GM23248 (cell line): ENCODE measurements around a stretch of chr6.

DNA sequence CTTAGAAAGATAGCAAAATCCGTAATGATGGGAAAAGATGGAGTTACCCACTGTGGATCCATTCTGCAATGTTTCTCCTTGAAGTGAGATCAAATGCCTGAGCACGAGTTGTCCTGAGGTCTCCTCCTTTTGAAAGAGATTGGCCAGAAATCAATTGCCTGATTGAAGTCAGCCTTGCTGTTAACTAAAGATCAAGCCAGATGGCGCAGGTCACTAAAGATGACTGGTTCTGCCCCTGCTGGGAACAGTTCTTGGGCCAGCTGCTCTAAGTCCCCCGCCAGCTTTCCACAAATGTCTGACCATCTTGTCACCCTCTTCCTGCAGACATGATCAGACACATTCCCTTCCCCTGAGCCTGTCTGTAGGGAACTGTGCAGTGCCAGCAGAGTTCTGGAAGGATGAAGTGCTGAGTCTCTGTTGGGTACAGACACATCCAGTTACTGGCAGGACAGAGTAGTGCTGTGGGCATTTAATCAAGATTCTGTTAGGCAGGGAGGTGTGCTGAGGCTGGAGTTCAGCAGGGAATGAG is 100.6 kb upstream of the IYD start:
- RAMPAGE, long total RNA: no peak

GRCh38 chr6:150369395-150369870 is 621 bp downstream of the IYD start:
- RAMPAGE, long total RNA: no peak

DNA sequence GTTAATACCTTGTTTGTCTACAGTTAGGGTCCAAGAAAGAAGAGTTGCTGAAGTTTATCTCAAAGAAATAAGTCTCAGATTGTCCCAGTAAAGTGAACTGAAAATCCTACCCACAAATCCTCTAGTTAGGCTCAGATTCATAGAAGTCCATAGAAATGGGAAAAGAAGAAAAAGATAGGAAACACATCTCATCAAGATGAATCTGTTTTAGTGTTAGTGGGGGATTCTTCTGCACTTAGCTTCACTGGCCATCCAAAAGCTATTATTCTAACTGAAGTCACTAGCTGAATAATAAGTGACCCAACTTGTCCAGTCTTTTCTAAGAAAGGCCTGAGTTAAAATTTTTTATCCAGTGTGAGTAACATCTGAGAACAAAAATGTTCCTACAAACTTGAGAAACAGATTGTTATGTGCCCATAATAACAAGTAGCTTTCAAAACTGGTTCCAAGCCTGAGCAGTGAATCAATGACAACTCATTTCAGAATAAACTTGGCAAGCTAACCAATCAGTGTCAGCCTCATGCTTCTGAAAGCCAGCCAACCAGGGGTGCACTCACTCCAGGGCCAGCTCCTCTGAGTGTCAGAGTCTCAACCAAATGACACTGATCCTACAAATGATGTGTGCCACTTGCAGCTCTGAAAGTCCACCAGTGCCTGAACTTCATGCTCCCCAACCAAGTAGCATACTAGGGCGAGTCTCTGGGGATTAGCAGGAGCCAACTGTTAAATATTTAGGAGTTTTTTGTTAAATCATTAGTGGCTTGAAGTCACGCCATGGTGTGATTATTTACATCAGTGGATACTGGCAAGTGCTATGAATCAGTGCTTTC is 4.3 kb downstream of the IYD start:
- RAMPAGE, long total RNA: no peak

DNA sequence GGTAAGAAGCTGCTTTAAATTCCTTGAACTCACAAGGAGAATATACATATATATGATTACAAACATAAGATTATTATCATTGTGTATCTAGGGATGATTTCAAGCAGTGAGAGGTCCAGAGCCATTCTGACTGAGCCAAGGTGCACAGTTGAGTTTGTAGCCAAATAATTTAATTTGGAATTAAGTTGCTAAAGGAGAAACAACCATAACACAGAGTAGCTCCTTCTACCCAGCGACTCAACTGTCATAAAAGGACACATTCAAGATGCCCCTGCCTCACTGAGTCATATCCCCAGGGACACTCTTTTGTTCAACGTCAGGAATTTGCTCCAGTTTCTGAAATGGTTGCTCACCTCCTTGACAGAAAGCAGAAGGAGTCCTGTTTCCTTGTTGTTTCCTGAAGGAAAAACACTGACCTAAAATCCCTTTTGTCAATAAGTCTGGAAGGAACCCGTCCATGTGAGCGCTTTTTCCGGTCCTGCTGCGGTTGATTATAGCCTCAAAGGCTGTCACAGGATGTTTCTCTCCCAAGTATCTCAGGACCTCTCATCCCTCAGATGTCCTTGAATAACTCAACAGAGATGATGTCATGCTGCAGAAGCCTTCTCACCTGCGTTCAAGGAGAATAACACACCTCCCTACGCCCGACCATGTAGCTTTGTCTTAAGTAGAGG is 113.7 kb upstream of the PLEKHG1 start:
- RAMPAGE, long total RNA: no peak

- RAMPAGE, long total RNA: no peak
Measured at GRCh38 chr6:150636023-150636477, 36.4 kb downstream of the PLEKHG1 start.

GRCh38 chr6:150733596-150734309 is 131.7 kb upstream of the MTHFD1L start:
- RAMPAGE, long total RNA: no peak

GRCh38 chr6:150775647-150776367 is 89.7 kb upstream of the MTHFD1L start:
- RAMPAGE, long total RNA: no peak

DNA sequence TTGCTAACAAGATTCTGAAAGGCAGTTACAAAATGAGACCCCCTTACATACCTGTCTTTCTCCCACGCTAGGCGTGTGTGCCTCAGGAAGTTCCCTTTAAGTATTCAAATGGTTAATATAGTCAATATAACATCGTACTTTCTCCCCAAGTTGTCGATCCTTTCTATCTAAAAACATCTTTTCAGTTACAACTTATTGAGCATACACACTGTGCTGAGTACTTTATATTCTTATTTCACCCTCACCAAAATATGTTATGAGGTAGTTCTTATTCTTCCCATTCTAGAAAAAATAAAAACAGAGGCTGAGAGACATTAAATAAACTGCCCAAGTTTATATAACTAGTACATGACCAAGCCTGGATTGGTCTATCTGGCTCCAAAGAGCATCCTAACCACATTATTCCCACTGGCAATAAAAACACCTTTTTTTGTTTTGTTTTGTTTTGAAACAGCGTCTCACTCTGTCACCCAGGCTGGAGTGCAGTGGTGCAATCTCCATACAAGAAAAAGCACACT is 51.2 kb upstream of the MTHFD1L start:
- RAMPAGE, long total RNA: no peak

DNA sequence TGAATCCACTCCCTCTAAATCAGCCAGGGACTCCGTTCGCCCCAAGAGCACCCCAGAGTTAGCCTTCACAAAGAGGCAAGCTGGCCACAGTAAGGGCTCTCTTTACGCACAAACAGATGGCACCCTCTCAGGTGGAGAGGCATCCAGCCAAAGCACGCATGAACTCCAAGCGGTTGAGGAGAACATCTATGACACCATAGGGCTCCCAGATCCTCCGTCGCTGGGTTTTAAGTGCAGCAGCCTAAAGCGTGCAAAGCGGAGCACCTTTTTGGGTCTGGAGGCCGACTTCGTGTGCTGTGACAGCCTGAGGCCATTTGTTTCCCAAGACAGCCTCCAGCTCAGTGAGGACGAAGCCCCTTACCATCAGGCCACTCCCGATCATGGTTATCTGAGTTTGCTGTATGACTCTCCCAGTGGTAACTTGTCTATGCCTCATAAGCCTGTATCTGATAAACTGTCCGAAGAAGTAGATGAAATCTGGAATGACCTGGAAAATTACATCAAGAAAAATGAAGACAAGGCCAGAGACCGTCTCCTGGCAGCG is 34.3 kb upstream of the MTHFD1L start:
- RAMPAGE, long total RNA: no peak

GRCh38 chr6:150866896-150867356 is 1.4 kb downstream of the MTHFD1L start:
- RAMPAGE, long total RNA: no peak

DNA sequence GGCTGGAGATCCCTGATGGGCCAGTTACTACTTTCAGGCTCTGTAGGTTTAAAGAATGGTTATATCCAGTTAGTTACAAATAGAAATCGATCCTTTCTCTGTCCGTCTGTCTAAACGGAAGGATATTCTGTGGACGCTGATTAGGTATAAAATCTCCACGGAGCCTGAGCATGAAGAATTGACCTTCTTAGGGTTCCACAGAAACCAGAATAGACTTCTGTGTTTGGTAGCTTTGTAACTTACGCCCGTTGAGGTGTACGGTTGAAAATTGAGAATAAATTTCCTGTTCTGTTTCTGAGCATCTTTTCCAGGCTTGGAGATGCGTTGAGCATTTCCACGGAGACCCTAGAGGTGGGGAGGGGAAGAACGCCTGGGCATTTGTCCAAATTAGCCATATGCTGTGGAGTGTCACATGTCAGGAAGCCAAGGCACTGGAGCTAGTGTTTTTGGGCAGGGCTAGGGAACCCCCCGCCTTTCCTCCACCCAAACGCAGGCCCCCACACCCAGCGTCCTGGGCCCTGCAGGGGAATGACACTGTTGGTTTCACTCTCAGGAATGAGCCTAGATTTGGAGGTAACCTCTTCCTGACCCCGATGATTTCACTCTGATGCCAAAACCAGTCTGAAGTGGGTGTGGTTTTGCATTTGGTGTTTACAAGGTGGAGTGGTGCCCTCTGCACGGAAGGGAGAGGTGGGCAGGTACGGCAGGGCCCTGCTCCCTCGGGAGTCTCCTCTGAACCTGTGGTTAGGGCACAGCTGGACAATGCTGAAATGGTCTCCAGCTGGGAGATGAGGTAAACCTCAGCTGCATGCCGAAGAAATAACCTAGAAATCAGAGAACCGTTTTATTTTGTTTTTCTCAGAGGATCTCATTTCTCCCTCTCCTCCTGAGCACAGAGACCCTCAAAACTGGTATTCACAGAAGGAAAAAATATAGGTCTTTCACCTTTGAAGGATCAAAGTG is 29.4 kb downstream of the MTHFD1L start:
- RAMPAGE, long total RNA: no peak

- RAMPAGE, long total RNA: no peak
Measured at GRCh38 chr6:150987396-150988030, 122.0 kb downstream of the MTHFD1L start.

DNA sequence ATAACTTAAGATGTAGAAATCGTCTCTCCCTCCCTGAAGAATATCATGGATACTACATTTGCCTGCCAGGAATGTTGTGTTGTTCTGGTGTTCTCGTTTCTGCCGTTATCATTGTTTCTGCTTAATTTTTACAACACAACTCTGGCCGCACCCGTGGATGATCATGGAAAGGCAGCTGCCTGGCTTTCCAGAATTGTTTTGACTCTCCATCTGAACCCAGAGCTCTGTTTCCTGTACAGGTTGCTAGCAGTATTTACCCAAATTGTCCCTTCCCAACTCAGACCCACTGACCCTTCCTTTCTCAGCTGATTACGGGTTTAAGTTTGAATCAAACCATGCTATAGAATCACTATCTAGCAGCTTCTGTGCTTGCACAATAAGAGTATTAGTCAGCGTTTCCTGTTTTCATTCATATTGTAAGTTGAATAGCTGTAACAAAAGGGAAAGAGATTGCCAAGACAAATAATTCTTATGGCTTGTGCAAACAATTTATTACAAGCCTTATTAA is 139.0 kb downstream of the MTHFD1L start:
- RAMPAGE, long total RNA: no peak

DNA sequence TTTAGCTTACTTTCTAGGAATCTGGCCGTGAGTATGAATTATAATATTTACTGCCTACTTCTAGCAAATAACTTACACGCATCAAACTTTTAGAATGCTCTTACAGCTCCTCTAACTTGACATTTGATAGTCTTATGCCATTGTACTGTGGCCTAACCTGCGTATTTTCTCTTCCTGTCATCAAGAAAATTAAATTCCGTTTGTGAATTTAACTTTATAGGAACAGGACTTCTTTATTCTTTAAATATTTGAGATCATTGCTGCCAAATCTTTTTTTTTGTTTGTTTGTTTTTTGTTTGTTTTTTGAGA is 64.9 kb downstream of the ZBTB2 start:
- RAMPAGE, long total RNA: no peak

- RAMPAGE, long total RNA: no peak
Measured at GRCh38 chr6:151352995-151353907, 38.1 kb downstream of the ZBTB2 start.

- RAMPAGE, long total RNA: no peak
Measured at GRCh38 chr6:151416728-151417653, 25.6 kb upstream of the ZBTB2 start.

DNA sequence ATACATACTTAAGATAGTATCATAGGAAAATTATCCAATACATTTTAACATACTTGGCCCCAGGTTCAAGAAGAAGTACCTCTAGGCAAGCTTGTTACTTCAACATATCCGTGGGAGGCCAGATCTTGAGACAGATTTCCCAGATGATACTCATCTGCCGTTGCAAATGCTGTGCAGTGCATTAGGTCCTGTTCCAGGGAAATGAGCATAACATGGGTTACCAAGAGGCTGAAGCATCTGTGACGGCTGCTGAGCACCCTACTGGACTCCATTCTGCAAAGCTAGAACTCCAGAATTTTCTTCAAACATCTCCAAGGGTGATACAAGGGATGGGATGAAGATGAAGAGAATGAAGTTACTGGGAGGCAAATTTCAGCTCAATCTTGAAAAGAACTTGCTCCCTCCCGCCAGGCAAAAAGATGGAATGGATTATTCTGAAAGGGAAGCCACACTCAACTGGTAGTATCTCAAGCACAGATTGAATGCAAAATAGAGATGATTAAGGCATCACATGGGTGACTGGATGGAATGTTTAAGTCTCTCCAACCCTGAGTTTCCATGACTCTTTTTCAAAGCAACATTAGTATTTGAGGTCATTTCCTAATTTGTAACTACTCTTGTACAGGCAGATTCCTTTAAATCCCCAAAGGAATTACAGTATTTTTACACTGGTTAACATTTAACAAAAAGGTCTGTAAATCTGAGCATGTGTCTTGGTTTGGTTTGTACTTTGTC is 15.4 kb downstream of the RMND1 start:
- RAMPAGE, long total RNA: no peak

DNA sequence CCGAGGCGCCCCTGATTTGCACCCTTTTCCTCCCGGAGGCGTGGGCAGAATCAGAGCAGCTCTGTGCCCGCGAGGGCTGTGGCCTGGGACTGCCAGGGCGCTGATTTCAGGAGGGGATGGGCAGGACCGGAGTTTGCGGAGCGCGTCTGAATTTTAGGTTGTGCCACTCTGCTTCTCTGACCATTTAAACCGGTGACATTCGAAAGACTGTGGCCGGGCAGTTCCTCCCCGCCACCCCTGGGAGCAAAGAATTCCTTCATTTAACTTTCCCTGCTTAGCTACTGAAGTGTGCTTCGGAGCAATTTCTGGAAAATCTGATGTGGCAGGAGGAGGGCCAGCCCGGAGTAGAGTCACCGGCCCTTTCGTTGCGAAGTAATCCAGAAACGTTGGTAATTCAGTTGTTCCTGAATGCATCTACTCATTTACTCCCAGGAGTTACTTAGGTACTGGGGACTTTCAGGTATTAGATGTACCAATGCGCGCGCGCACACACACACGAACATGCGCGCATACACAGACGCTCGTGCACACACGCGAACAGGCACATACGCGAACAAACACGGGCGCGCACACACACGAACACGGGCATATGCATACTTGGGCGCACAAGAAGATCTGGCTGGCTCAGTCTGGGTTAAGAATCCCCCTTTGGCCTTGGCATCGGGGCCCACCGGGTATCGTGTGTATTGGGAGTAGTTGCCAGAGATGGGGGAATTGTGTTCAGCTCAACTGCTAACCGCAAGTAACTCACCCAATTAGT is 611 bp downstream of the CCDC170 start:
- RAMPAGE, long total RNA: no peak

DNA sequence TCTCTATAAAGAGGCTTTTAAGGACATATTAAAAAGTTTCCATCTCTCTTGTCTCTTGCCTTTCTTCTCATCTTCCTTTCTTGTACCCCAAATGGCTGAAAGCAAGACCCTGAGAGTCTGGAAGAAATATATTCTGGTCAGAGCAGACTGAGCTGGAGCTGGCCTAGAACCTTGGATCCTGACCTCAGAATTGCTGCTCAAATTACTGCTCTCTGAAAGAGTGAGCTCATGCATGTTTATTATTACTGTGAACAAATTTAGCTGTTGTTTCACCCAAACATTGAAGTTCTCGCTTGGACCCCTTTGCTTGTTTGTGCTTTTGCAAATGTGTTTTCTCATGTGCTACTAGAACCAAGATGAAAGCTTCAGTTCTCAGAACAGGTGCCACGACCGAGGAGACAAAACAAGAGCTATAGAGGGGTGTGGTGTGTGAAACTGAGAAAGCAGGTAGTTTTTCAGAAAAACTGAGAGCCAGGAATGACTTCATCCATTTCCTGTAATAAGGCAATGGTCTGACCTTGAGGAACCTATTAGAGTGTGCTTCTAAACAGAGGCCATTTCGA is 50.0 kb upstream of the ESR1 start:
- RAMPAGE, long total RNA: no peak

DNA sequence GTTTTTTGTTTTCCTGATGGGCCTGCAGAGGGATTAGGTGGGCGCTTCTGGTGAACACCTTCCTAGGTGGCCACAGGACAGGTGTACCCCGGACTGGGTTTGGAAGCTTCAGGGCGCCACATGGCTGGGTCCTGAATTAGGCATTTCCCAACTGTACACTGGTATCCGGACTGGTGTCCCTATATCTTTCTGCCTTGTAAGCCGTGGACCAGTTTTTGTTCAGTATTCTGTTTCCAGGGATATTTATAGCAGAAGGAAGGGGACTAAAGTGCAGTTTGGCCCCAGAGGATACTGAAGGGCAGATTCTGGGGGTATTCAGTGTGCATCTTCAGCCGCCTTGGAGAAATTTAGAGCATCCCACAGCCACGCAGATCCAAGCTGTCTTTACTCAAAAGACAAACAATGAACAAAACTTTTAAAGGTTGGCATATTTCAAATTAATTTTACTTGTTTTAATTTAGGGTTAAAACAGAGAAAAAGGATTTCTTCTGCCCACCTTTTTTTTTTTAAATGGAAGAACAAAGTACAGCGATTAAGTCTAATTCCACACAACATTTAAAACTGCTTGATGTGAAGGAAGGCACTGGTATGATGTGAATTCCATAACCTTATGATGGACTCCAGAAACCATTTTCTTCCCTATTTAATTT is 2.0 kb downstream of the ESR1 start:
- RAMPAGE, long total RNA: no peak